Neuron (in vitro differentiated cells): ENCODE data around the genes DCLRE1A and GFRA1.

DNA sequence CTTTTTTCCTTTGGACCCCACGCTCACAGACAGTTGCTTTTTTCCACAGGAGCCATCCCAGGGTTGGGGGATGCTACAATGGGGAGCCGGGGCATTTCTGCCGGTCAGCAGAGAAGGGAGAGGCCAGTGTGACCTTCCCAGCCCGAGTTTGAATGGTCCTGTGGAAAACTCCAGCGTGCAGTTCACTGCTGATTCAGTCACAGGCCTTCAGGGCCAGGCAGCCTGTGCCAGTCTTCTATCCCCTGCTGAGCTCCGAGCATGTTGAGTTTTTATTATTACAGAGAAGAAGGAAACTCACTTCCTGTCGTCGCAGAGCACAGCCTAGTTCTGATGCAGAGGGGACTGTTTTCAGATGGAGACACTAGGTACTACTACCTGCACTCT is 29.4 kb downstream of the CASP7 start:
- PRO-cap: no peak

DNA sequence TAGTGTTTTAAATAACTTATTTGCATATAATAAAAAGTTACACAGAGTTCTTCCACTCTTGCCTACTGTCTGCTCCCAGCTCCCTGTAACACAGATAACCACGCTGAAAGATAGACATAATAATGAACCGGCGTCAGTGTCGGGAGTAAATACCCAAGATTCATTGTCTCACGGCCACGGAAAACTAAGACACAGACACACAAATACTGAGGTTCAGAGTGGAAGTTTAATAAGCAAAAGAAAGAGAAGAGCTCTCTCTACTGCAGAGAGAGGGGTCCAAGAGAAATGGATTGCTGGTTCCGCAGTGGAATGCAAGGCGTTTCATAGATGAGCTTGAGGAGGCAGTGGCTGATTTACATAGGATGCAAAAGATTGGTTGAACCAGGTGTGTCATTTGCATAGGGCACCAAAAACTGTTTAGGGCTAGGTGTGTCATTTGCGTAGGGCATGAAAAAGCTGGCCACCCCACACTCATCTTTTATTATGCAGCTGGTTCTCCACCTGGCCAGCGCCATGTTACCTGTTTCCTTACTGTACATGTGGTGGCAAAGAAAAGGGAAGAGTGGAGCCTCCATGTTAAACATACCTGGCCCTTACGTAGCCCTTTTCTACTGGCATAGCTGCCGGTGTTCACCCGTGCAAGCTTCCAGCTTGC is 32.9 kb downstream of the CASP7 start:
- PRO-cap: no peak

- PRO-cap: no peak
Measured at GRCh38 chr10:113746409-113747120, 4.9 kb upstream of the PLEKHS1 start.

DNA sequence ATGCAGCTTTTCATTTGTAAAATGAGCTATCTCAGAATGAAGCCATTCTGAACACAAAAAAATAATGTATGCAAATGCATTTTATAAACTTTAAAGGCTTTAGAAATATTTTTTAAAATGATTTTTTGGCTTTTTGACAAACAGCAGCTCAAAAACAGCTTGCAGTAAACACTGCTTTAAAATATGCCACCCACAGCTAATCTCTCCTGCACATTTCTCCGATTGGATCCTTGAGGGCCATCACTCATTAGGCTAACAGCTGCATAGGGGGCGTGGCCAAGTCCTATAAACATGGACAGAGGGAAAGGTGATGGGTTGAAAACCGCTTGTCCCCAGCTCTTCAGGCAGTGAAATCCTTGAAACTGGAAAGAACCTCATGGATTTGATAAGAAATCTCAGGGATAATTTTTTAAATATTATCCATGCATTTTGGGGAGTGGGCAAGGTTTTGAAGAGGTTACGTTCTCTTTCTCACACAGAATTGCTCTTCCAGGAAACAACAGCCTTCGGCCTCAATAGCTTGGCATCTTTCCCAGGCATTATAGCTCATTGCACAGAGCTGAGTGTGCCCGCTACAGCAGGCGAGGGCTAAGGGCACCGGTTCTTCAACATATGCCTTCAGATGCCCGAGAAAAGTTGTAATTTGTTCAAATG is 1.6 kb downstream of the PLEKHS1 start:
- PRO-cap: no peak

- PRO-cap: bidirectional peak, plus-strand start at chr10:113854873, minus-strand start at chr10:113854593
Measured at GRCh38 chr10:113853723-113854744, at the start of gene DCLRE1A. DCLRE1A (minus strand) TSS chr10:113854082.

DNA sequence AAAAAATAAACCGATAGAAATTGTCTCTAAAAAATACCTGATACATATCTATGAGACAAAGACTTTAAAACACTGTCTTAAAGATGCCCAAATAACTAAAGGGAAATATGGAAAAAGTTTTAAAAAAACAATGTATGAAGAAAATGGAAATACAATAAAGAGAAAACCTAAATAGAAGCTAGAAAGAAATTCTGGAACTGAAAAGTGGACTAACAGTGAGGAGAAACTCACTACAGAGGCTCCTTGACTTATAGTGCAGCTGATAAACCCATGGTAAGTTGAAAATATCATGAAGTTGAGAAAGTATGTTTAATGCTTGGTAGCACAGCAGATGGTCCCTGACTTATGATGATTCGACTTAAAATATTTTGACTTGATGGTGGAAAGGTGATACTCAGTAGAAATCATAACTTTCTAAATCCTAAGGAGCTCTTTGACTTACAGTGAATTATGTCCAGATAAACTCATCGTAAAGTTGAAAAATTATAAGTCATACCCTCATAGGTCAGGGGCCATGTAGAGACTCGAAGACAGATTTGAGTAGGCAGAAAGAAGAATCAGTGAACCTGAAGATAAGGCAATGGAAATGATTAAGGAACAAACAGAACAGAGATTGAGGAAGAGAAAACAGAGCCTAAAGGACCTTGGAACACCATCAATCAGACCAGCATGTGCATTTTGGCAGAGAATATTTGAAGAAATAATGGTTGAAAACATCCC is 6.3 kb downstream of the NHLRC2 start:
- PRO-cap: no peak

- PRO-cap: no peak
Measured at GRCh38 chr10:113873025-113873969, 18.8 kb downstream of the NHLRC2 start.

GRCh38 chr10:113958431-113959219 is 85.0 kb upstream of the ADRB1 start:
- PRO-cap: no peak

GRCh38 chr10:114041361-114041775 is 2.3 kb upstream of the ADRB1 start:
- PRO-cap: no peak

- PRO-cap: no peak
Measured at GRCh38 chr10:114172863-114173519, 1.0 kb downstream of the CCDC186 start.

GRCh38 chr10:114499526-114500282 is 95.4 kb upstream of the AFAP1L2 start:
- PRO-cap: no peak

GRCh38 chr10:114519184-114519772 is 115.0 kb upstream of the AFAP1L2 start:
- PRO-cap: no peak

DNA sequence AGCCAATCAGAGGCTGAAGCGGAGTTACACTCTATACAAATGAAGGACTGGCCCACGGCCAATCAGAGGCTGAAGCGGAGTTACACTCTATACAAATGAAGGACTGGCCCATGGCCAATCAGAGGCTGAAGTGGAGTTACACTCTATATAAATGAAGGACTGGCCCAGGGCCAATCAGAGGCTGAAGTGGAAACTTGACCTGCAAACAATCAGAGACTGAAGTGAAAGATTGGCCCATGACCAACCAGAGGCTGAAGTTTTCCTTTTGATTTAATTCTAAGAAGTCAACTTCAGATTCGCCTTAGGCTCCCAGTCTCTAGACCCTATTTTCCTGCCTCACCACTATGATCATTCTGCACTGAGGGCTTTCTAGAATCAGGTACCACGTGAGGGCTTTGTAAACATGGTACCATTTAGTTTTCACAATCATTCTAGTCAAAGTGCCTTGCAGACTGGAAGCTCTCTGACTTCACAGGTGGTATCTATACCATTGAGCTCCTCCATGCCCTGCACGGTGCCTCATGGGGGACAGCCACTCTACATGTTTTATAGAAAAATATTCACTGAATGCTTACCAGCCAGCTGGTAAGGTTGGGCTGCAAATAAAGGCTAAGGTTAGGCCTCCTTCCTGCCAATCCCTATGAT is 106.6 kb downstream of the ABLIM1 start:
- PRO-cap: no peak

GRCh38 chr10:114639327-114639621 is 18.8 kb downstream of the ABLIM1 start:
- PRO-cap: no peak

GRCh38 chr10:114684270-114684925 is 26.3 kb upstream of the ABLIM1 start:
- PRO-cap: no peak

GRCh38 chr10:114824340-114824639 is 2.7 kb downstream of the FHIP2A start:
- PRO-cap: no peak

GRCh38 chr10:114859095-114859716 is 37.6 kb downstream of the FHIP2A start:
- PRO-cap: no peak

DNA sequence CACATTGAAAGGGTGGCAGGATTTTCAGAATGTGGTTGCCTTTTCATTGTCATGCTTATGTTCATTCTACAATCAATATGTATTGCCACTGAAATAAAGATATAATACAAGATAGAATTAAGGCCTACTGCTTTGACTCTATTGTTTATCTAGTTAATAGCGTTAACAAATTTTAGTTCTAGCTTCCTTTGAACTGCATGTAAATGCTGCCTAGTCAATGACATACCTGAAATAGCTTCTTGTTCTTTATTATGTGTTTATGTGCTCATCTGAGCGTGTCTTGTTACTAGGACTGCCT is 465.4 kb downstream of the GFRA1 start:
- PRO-cap: no peak

- PRO-cap: bidirectional peak, plus-strand start at chr10:116272559, minus-strand start at chr10:116272225; bidirectional peak, plus-strand start at chr10:116272730, minus-strand start at chr10:116272653; bidirectional peak, plus-strand start at chr10:116273133, minus-strand start at chr10:116272932
Measured at GRCh38 chr10:116272489-116273283, at the start of gene GFRA1. GFRA1 (minus strand) TSS chr10:116273206.

DNA sequence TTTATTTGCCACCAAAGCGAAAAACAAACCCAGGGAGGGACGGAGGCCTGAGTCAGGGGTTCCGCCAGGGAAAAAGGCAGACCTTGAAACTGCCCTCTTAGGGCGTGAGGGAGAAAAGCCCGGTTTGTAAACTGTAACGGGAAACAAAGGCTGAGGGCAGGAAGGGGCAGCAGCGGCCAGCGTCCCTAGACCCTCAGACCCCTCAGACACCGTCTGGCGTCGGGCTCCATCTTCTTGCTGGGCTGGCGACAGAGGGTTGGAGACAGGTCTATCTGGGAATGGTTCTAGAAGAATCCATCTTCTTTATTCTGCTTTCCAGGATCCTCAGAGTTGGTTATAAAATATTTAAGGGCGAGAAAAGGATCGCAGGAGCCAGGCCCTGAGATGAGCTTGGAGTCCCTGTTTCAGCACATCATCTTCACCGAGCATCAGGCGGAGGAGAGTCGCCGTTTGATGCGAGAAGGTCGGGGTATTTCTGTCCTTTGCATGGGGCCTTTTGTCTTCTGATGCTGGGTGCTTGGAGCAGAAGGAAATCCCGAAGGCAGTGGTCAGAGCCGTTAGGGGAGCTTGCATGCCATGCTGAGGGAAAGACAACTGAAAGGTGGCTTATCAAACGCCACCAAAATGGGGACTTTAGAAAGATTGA is 503 bp downstream of the CCDC172 start:
- PRO-cap: no peak